ENCODE measurements around a stretch of chr6.

GRCh38 chr6:6998176-6998556 lies 109.6 kb upstream of the RREB1 start:
- RRBS, result no CpG with 5 or more reads among the region's 6 CpGs

DNA sequence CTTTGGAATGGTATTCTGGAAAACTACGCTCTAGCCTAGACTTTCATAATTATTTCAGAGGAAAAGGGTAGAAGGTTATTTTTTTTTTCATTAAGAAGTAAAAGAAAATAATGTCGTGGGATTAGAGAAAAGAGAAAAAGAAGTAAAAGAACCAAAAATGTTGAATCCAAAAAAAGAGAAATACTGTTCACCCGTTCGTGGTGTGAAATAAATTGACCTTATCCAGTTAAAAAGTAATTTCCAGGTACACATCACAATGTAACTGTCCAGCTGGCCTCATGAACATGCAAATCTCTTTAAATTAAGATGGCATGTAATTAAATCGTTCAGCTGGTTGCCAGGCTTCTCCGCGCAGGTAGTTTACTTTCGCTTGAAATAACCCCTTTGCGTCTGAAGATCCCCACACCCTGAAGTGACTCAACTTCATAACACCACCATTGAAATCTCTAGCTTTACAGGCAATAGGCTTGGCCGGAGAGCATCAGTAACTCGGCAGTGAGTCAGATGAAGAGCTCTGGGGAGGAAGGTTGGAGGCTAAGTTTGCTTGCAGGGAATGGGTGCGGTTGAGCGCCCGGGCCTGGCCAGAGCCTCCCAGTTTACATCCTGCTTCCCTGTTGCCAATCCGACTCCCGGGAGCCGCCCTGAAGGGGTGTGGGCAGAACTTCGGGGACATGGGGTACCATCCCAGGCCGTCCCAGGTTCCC lies 57.1 kb upstream of the RREB1 start:
- RRBS, result 5% methylated on average over 7 of the region's 19 CpGs

- RRBS, result no CpG with 5 or more reads among the region's 12 CpGs
These were observed 49.5 kb upstream of the RREB1 start for GRCh38 chr6:7058018-7058928.

DNA sequence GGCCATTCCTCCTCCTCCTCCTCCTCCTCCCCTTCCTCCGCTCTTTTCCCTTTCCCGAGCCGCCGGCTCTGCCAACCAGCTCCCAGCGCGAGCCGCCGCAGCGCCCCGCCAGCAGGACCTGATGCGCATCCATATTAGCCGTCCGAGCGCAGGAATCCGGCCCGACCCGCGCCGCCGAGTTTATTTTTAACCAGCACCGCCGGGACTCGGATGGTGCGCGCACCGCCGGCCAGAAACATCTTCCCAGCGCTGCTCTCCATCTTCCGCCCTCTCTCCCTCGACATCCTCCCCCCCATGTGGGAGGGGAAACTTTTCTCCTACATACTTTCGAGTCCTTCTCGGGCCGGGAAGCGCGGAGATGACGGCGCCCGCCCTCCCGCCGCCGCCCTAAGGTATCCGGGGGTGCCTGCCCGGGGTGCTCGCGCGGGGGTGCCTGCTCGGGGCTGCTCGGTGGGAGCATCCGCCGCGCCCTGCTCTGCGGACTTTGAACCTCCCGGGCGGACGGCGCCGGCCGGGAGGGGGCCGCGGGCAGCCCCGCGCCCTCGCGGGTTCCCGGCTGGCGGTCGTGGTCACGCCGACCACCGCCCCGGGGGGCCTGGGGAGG lies 652 bp downstream of the RREB1 start:
- RRBS, result 1% methylated on average over 49 of the region's 71 CpGs

DNA sequence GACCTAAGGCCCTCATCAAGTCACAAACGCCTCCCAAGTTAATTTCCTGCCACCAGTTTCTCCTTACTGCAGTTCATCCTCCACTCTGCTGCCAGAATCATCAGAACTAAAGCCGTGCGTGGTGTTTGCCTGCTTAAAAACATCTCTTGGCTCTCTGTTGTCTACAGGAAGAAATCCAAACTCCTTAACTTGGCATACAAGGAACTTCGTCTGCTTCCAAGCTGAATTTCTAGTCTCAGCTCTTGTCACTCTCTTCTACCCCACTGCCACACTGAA lies 8.2 kb downstream of the RREB1 start:
- RRBS, result no CpG with 5 or more reads among the region's 4 CpGs

GRCh38 chr6:7230233-7231498 lies 82.3 kb downstream of the SSR1 start:
- RRBS, result 92% methylated on average over 3 of the region's 77 CpGs

GRCh38 chr6:7238453-7239606 lies 74.2 kb downstream of the SSR1 start:
- RRBS, result no CpG with 5 or more reads among the region's 16 CpGs

- RRBS, result no CpG with 5 or more reads among the region's 4 CpGs
These were observed 46.8 kb downstream of the SSR1 start for GRCh38 chr6:7266238-7266574.

DNA sequence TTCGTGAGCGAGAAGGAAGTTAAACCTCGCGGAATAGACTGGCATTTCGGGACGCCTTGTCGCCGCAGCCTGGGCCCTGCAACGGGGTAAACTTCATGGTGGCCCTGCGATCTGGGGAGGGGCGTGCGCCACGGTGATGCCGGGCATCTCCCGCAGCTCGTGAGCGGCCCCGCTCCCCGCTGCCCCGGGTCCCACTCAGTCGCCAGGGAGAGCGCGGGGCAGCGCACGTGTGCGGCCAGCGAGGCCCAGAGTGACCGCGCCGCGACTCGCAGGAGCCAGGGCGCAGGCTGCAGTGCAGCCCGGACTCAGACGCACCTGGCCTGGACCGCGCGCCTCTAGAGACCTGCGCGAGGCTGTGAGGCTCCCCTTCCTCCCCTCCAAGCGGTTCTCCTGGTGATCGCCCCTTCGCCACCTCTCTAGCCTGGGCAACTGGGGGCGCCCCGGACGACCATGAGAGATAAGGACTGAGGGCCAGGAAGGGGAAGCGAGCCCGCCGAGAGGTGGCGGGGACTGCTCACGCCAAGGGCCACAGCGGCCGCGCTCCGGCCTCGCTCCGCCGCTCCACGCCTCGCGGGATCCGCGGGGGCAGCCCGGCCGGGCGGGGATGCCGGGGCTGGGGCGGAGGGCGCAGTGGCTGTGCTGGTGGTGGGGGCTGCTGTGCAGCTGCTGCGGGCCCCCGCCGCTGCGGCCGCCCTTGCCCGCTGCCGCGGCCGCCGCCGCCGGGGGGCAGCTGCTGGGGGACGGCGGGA lies 627 bp downstream of the BMP6 start:
- RRBS, result 47% methylated on average over 37 of the region's 83 CpGs

GRCh38 chr6:7727662-7727924 lies 1.7 kb downstream of the BMP6 start:
- RRBS, result no CpG with 5 or more reads among the region's 33 CpGs

DNA sequence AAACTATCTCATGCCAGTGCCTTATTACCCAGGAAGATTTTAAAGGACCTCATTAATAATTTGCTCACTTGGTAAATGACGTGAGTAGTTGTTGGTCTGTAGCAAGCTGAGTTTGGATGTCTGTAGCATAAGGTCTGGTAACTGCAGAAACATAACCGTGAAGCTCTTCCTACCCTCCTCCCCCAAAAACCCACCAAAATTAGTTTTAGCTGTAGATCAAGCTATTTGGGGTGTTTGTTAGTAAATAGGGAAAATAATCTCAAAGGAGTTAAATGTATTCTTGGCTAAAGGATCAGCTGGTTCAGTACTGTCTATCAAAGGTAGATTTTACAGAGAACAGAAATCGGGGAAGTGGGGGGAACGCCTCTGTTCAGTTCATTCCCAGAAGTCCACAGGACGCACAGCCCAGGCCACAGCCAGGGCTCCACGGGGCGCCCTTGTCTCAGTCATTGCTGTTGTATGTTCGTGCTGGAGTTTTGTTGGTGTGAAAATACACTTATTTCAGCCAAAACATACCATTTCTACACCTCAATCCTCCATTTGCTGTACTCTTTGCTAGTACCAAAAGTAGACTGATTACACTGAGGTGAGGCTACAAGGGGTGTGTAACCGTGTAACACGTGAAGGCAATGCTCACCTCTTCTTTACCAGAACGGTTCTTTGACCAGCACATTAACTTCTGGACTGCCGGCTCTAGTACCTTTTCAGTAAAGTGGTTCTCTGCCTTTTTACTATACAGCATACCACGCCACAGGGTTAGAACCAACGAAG lies 30.0 kb downstream of the TXNDC5 start:
- RRBS, result no CpG with 5 or more reads among the region's 14 CpGs

- RRBS, result no CpG with 5 or more reads among the region's 9 CpGs
These were observed 18.9 kb downstream of the TXNDC5 start for GRCh38 chr6:7891552-7892135.

DNA sequence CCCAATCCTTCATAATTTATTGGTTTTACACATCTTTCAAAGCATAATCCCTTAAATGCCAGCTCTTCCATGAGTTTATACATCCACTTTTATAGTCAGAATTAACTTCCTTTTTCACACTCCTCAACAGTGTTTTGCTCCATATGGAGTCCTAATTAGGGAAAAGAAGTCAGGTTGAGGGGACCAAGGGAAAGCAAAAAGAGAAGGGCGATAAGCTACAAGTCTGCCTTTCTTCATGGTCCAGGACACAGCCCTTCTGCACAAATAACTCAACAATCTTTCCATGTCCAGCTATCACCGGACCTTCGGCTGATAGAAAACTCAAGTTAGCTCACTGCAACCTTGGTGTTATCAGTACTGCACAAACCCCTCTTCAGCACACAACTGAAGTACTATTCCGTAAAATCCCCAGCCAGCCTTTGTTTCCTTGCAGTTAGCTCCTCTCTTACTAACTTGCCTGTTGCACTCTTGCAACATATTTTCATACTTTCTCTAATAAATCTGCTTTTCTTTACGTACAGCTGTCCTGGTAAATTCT lies 2.0 kb downstream of the EEF1E1 start:
- RRBS, result no CpG with 5 or more reads among the region's 5 CpGs

GRCh38 chr6:8644774-8644973 lies 209.3 kb upstream of the SLC35B3 start:
- RRBS, result no CpG with 5 or more reads among the region's 3 CpGs

DNA sequence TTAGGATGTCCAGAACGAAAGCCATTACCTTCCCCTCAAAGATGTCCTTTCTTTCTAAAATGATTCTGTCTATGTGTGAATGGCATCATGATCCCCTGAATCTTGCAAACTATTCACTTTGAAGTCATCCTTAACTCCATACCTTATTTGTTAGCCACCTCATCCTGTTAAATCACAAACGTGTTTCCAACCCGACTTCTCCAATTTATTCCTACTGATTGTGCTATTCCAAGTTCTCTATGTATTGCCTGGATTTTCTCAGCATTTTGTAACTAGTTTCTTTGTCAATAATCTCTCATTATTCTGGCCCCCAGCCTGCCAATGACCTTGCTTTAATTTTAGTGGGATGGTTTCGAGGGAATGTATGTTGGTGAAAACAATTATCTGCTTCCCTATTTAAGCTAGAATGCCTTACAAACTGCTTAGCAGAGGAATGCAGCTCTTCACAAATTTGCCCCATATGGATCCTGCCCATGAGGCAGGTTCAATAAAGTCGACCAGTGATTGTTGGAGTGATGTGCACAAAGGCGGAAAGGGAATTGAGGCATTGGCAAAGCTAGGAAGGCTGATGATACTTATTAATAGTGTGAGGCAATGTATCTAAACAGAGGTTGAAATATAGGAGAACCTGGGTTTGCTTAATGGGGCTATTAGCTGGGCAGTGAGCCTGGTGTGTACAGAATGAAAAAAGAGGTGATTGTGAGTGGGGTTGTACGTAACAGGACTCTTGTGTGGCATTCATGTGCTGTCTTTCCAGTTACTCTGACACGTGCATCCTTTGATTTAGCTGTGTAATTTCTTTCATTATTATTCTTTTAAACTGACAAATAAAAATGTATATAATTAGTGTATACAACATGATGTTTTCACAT lies 220.1 kb upstream of the SLC35B3 start:
- RRBS, result no CpG with 5 or more reads among the region's 8 CpGs

- RRBS, result no CpG with 5 or more reads among the region's 21 CpGs
These were observed 589.4 kb upstream of the SLC35B3 start for GRCh38 chr6:9024578-9025369.

GRCh38 chr6:9760538-9760737 lies 654.4 kb downstream of the TFAP2A start:
- RRBS, result no CpG with 5 or more reads among the region's 2 CpGs

DNA sequence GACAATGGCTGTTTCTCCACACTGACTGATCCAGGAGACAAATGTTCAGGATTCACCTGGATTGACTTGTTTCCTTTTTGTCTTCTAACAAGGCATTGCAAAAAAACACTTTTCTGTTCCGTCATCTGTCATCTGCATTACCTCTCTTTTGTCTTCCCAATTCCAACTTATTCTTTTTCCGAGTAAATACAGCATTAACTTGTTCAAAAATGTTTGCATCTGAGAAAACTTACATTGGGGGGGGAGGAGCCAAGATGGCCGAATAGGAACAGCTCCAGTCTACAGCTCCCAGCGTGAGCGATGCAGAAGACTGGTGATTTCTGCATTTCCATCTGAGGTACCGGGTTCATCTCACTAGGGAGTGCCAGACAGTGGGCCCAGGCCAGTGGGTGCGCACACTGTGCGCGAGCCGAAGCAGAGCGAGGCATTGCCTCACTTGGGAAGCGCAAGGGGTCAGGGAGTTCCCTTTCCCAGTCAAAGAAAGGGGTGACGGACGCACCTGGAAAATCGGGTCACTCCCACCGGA lies 604.3 kb downstream of the TFAP2A start:
- RRBS, result no CpG with 5 or more reads among the region's 16 CpGs

DNA sequence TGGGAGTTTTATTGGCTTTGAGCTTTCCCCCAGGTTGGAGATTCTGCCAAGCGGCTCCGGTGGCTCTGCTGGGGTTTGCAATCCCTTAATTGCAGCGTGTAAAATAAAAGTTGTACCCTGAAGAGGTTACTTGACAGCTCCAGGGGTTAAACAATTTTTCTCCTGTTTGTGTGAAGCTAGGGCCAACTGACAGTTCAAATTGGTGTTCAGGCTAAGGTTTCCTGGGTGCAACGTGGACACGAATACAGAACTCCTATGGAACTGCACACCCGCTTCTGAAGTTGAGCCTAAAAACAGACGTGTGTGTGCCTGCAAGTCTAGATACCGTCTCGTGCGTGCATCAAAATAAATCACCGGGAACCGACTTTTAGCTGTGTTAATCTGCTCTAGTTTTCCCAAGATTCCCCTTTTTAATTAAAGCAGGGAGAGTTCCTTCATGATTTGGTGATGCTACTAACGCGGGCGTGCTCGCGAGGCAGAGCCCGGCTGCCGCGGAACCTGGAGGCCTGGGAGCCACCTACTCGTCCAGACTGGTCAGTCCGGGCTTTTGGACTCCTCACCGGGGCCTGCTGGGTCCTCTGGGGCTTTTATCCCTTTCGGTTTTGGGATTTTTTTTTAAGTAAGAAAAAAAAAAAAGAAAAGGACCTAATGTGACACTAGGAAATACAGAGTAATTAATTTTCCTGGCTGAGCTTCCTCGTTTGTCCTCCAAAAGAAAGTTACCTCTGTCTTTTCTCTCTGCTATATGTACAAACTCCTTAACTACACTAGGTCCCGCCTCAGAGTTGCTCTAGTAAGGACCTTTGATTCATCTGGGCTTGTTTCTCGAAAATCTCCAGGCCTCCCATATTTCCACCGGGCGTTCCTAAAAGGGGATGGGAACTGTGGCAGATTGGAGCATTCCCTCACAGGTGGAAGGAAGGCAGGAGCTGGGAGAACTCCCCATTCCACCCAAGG lies 1.2 kb upstream of the TFAP2A start:
- RRBS, result under 1% methylated on average over 12 of the region's 29 CpGs

GRCh38 chr6:10511401-10512017 lies 9.6 kb upstream of the GCNT2 start:
- RRBS, result no CpG with 5 or more reads among the region's 4 CpGs